AG04449 (cell line): ENCODE measurements around a stretch of chr14.

GRCh38 chr14:61321986-61322368, 598 bp downstream of the PRKCH start:
- RRBS, result no CpG with 5 or more reads among the region's 33 CpGs

GRCh38 chr14:61332415-61333147, 11.2 kb downstream of the PRKCH start:
- RRBS, result no CpG with 5 or more reads among the region's 12 CpGs

- RRBS, result no CpG with 5 or more reads among the region's 5 CpGs
Observed at GRCh38 chr14:61334774-61335423, 13.5 kb downstream of the PRKCH start.

GRCh38 chr14:61386128-61386594, 64.8 kb downstream of the PRKCH start:
- RRBS, result no CpG with 5 or more reads among the region's 7 CpGs

- RRBS, result no CpG with 5 or more reads among the region's 7 CpGs
Observed at GRCh38 chr14:61438517-61439388, 117.4 kb downstream of the PRKCH start.

DNA sequence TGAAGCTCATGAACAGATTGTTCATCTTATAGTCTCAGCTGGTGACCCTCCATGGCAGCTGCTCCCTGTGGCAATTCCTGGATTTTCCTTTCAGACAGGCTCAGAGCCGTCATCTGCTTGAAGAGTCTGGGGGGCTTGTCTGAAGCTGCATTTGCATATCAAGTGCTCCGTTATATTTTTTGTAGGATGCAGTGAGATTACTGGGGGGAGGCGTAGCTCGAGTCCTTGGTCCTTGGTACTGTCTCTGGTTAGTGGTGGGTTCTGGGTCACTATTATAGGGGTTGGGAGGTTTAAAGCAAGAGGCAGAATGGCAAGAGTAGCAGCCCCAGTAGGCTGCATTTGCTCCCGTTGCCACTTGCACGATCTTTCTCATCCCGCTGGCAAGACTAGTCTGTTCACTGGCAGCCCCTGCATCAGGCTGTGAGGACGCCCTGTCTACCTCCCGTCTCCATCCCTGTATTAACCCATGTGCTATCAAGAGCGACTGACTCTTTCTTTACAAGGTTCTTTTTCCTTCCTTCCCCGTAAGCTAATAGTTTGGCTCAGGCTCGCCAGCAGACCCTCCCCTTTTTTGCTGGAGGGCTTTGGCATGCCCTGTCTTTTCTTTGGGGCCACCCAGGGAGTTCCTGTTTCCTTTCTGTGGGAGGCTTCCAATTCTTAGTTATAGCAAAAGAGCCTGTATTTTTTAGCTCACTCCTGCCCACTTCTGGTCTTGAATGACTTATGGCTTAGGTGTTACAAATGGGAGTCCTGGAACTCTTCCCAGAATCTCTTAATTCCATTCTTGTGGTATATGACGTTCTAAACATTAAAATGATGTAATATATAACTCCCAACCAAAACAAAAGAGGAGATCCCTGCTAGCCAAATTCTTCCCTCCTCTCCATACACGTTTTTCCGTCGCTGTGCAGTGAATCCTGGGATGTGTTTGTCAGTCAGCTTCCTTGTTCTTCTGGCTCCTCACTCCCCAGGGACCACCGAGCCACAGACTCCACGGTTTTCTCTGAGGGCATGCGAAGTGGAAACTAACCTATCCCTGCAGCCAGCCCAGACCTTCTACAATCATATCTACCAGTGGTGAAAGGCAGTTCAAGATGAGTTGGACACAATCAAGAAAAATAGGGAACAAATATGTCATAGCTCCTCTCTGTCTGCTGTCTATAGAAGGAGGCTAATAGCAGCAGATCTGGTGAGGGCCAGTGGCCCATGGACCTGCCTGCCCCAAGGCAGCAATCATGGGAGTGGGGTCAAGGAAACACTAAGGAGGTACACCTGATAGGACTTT, 149.0 kb downstream of the PRKCH start:
- RRBS, result no CpG with 5 or more reads among the region's 19 CpGs

- RRBS, result no CpG with 5 or more reads among the region's 4 CpGs
Observed at GRCh38 chr14:61524300-61525039, 170.8 kb upstream of the HIF1A start.

DNA sequence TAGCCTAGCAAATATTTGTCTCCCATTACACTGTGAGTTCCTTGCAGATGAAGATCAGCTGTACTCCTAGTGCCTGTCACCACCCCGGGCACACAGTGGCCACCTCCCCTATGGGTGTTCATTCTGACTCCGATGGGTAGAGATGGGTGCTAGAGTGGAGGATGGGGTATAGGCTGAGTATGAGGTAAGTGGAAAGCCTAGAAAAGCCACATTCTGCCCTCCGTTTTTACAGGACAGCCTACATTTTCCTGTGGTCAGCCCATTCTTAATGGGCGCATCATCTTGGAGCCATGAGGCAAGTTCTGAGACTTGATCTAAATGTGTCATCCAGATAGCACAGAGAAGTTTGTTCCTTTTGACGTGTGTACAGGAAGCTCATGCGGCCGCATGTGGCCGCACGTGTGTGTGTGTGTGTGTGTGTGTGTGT, 166.7 kb upstream of the HIF1A start:
- RRBS, result no CpG with 5 or more reads among the region's 9 CpGs

DNA sequence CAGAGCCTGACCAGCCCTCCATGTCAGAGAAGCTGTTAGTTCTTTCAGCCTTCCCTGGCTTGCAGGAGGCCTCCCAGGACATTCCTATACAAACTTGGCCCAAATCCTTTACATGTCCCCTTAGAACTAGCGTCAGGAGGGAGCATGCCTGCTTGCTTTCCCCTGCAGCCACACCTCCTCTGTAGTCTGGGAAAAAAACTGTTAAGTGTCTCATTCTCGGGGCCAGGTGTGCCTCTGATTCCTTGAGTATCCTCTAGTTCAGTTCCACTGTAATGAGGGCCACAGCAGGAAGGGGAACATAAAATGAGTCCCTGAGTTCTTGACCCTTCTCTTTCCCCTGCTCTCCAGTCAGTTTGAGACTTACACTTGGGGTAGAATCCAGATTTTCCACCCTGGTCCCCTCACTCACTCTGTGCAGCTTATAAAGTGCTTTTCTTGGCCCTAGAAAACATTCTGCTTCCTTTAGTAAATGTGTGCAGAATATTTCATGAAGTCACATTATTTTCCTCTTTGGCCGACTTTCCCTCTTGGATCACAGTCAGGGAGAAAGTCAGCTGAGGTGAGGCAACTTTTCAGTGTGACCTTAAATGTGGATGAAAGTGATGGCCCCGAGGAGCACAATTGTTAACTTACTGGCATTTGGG, 152.1 kb upstream of the HIF1A start:
- RRBS, result no CpG with 5 or more reads among the region's 4 CpGs

- RRBS, result no CpG with 5 or more reads among the region's 9 CpGs
Observed at GRCh38 chr14:61561374-61562482, 133.6 kb upstream of the HIF1A start.

GRCh38 chr14:61719720-61720223, 24.5 kb downstream of the HIF1A start:
- RRBS, result no CpG with 5 or more reads among the region's 4 CpGs

DNA sequence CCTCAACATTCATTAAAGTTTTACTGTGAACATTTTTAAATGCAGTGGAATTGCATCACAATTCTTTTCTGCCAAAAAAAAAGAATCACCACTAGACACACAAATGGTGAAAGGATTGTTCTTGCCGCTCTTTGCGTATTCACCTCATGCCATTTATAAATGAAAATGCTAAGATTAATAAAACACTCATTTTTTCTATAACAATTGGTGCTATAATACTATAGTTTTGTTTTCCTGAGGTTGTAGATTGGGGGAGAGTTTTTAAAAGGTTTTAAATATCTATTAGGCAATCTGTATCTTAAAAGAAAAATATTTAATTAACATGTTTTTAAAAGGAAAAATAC, 1.1 kb downstream of the RHOJ start:
- RRBS, result no CpG with 5 or more reads among the region's 2 CpGs

DNA sequence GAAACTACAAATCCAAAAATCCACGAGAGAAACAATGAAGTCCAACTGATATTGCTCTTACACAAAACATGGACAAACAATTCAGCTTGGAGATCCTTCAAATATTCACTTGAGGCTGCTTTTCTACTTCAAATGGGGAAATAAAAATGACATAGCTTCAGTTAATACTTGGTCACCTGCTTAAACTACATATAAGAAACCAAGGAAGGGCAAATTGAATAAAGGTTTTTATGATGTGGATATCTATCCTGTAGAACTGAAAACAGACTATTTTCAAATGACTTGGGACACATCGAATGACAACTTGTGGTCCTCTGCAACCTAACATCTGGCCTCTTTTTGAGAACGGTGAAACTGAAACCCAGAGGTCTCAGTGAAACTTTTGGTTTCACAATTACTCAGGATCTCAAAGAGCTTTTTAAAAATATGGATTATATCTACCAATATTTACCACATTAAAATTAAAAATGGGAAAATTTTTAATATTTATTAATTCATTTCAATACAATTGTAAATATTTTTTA, 65.2 kb downstream of the PPP2R5E start:
- RRBS, result no CpG with 5 or more reads among the region's 3 CpGs

GRCh38 chr14:63702041-63702318, 25.9 kb downstream of the SGPP1 start:
- RRBS, result no CpG with 5 or more reads among the region's 2 CpGs

DNA sequence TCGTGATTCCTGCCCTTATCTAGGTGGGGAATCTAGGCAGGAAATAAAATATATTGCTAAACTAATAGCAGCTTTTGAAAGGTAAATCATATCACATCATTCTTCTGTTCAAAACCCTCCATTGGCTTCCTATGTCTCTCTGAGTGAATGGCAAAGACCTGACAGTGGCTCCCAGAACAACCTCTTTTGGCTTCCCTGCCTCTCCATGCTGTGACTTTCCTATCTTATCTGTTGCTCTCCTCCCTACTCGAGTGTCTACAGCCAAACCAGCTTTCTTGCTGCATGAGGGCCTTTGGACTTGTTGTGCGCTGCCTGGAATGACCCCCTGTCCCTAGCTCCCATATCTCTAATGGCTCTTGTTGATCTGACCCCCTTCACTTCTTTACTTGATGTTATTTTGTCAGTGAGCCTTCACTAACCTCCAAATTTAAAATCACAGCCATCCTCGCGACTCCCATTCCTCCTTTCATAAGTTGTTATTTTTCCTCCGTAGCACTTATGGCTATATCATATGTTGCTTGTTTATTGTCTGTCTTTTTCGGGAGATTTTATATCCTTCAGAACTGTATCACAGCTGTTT, 2.5 kb downstream of the SYNE2 start:
- RRBS, result no CpG with 5 or more reads among the region's 7 CpGs

DNA sequence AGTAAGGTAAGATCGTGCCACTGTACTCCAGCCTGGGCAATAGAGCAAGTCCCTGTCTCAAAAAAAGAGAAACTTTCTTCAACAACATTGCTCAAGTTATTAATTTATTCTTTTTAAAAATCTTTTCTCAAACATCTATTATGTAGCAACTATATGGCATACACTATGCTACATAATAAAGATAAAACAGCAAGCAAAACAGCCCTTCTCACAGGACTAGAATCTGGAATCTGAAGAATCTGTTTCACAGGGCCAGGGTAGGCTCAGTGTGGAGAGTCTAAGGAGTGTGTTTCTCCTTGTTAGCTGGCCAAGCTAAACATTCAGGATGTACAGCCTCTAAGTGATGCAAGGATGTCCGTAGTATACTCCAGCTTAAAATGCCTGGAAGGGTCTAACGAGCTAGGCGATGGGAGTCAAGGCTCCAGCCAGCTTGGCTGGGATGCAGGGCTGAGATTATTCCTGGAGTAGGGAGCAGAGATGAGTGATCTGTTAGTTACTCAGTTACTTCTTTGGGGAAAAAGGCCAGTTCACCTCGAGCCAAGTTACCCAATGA, 40.8 kb downstream of the SYNE2 start:
- RRBS, result no CpG with 5 or more reads among the region's 5 CpGs

GRCh38 chr14:64062609-64063066, 209.8 kb downstream of the SYNE2 start:
- RRBS, result no CpG with 5 or more reads among the region's 6 CpGs

GRCh38 chr14:64109584-64110228, 184.5 kb downstream of the ESR2 start:
- RRBS, result no CpG with 5 or more reads among the region's 1 CpG

DNA sequence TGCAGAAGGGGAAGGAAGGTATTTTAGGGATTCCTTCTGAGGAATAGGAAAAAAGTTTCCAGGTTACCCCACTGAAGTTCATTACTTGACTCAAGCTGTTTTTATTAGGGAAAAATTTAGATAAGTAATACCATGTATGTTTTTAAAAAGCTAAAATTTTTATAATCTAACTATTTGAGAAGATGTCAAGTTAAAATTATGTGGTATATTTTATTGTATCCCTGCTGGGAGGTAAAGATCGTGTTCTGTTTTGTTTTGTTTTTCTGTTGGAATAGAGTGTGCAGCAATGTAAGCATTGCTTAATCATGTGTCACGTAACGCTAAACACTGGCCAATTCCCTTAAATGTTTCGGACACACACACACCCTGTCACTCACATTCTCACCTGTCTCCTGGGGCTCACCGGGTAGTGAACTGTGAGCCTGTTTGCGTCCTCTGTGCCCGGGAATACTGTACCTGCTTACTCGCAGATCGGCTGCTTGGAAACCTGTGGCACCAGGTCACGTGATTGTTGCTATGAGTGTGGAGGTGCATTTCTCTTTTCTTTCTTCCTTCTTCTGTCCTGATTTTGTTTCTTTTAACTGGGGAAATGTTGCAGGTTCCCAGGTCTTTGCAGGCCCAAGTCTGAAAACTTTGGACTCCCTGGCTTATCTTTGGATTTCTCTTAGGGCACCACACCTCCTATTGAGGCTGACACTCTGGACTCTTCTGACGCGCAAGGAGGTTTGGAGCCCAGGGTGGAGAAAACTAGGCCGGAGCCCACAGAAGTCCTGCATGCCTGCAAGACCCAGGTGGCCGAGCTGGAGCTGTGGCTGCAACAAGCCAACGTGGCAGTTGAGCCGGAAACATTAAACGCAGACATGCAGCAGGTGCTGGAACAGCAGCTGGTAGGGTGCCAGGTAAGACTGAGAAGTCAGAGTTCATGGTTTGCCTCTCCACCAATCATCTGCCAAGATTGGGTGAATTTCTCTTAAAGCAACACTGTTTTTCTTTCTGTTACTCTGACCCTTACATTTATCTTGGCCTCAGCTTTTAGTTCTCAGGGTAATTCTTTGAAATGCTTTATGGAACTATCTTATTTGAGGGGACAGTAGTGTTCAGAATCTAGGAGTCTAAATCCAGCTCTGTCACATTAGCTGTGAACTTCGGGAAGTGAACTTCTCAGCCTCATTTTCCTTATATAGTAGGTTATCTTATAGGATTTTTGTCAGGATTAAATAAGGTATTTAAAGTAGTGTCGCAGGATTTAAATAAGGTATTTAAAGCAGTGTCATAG, 181.1 kb downstream of the ESR2 start:
- RRBS, result 91% methylated on average over 3 of the region's 19 CpGs

DNA sequence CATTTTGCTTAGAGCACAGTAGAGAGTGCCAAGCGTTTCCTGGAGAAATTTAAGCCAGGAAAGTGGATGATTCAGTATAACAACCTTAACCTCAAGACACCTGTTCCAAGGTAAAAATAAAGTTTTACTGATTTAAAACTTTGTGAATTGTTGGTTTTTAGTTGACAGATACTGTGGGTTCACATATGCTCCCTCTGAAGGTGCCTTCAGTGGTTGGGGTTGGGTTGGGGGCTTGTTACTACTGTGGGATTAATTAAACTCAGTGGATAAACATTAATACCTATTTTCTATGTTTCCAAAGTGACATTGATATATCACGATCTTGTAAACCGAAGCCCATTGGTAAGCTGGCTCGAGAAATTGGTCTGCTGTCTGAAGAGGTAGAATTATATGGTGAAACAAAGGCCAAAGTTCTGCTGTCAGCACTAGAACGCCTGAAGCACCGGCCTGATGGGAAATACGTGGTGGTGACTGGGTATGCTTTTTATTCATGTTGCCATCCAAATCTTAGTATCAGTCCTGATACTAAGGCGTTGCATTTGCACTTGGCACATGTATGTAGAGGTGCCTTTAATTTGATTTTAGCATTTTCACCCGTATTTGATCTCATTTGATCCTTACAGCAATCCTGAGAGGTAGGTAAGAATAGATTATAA, 37.7 kb downstream of the MTHFD1 start:
- RRBS, result no CpG with 5 or more reads among the region's 9 CpGs